Measurements from ENCODE around the gene RUFY3.

DNA sequence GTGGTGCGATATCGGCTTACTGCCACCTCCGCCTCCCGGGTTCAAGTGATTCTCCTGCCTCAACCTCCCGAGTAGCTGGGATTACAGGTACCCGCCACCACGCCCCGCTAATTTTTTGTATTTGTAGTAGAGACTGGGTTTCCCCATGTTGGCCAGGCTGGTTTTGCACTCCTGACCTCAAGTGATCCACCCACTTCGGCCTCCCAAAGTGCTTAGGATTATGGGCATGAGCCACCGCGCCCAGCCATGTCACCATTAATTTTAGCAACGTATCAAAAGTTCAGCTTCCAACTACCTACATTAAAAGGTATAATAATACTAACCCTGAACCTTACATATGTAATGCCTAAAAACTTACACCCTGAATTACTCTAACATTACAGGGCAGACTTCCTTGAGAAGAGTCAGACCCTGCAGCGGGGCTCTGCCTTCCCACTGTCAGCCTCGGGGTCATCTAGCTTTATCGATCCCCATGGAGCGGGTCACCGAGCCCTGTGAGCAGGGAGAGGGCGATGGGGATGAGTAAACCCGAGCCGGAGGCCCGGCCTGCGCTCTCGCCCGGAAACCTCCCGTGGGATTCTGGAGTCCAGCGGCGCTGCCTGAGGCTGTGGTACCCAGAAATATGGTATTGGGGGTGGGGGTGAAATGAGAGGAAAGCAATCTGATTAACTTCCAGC lies 774 bp upstream of the UTP3 start:
- PRO-cap, result no peak
- RAMPAGE, long total RNA, 4 experiments, result no peak in any of the 4 experiments

DNA sequence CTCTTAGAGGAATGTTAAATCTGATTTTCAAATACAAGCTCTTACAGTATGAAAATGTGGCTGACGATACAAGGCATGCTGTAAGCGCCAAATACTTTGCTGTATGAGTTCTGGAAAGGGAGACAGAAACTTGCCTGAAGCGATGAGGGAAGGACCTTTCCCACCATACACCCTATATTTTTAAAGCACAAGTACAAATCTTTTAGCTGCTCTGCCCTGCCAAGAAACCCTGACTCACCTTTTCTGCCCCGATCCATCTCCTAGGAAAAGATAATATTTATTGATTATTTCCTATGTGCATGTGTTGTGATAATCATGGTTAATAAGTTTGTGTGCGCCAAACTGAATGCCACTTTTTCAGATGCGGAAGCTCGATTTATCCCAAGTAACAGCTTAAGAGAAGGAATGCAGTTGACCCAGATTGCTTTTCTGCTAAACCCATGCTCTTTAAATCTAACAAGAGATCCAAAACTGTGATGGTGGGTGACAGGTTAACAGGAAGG lies 15.6 kb upstream of the RUFY3 start:
- PRO-cap, result no peak
- RAMPAGE, long total RNA, 4 experiments, result no peak in any of the 4 experiments

DNA sequence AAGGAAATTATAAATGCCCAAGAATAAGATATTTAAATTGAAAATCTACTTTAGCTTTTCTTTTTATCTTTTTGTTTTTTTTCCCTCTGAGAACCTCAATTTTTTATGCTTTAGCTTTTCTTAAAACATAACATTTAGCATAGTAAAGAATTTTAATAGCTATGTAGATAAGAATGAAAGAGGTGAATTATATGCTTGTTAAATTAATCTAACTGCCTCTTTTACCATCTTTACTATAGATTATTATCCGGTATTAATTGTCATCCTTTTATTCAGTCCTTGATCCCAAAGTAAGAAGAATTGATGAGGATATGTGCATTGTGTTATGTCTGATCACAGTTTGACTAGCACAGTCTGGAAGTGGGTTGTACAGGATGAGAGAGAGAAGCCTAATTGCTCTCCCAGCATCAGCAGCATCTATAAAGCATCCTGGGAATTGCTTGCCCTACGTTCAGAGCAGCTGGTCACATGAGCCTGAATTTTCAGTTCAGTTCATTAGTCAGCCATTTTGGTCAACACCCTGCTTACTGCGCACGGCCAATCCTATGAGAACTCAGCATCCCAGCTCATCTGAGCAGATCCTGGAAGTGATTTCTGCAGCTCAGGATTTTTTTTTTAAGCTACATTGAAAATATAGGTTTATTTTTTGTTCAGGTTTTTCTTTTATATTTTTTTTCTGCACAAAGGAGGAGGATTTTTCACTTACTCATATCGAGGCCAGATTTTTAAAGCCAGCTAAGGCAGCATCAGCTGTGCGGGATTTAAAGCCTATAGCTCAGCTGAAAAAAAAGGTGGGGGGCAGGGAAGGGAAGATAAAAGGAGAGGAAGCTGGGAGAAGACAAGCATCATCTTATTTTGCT lies at the start of gene RUFY3:
Gene RUFY3 (plus strand): TSS at position 490 of the 860 bp plus-strand sequence.
- PRO-cap, result no peak
- RAMPAGE, long total RNA, 4 experiments, result start-site peak on the plus strand in 1 of 4 experiments, centred at position 539 of the sequence, 21 reads per replicate

- PRO-cap, result no peak
- RAMPAGE, long total RNA, 4 experiments, result no peak in any of the 4 experiments
Measured at GRCh38 chr4:70728107-70728755, 6.5 kb downstream of the RUFY3 start.

GRCh38 chr4:70992743-70993170 lies 692 bp upstream of the DCK start:
- PRO-cap, result no peak
- RAMPAGE, long total RNA, 4 experiments, result no peak in any of the 4 experiments

- PRO-cap, result no peak
- RAMPAGE, long total RNA, 4 experiments, result no peak in any of the 4 experiments
Measured at GRCh38 chr4:71259784-71260426, 72.8 kb downstream of the SLC4A4 start.

- PRO-cap, result no peak
- RAMPAGE, long total RNA, 4 experiments, result no peak in any of the 4 experiments
Measured at GRCh38 chr4:72311906-72312547, 257.0 kb downstream of the ADAMTS3 start.

DNA sequence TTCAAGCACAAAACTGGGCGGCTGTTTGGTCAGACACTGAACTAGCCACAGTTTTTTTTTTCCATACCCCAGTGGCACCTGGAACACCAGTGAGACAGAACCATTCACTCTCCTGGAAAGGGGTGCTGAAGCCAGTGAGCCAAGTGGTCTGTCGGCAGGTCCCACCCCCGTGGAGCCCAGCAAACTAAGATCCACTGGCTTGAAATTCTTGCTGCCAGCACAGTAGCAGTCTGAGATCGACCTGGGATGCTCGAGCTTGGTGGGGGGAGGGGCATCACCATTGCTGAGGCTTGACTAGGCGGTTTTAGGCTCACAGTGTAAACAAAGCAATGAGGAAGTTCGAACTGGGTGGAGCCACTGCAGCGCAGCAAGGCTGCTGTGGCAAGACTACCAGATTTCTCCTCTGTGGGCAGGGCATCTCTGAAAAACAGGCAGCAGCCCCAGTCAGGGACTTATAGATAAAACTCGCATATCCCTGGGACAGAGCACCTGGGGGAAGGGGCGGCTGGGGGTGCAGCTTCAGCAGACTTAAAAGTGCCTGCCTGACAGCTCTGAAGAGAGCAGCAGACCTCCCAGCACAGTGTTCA lies 223.1 kb downstream of the COX18 start:
- PRO-cap, result no peak
- RAMPAGE, long total RNA, 4 experiments, result no peak in any of the 4 experiments

DNA sequence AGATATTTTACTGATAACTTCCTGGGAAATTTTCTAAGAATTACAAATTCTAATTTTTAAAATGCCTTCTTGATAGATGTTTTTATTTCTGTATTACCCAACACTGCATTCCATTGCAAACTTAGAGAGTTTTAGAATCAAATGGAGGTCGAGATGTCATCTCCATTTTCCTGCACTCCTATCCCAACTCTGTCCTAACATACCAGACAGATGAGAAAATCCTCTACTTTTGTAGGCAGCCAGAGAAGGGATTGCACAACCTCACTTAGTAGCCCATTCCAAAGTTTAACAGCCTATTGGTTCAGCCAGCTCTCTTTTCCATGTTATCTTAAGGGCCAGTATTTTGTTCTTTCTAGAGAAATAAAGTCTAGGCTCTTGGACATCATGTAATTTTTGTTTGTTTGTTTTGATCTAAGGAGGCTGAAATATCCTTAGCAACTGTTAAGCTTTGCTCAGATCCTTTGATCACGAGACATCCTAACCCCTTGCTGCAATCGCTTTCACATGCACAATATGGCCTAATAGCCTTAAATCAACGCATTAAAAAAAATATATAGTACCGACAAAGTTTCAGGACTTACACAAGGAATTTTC lies 173.0 kb downstream of the COX18 start:
- PRO-cap, result no peak
- RAMPAGE, long total RNA, 4 experiments, result no peak in any of the 4 experiments

GRCh38 chr4:72953533-72954070 lies 115.9 kb downstream of the COX18 start:
- PRO-cap, result no peak
- RAMPAGE, long total RNA, 4 experiments, result no peak in any of the 4 experiments

- PRO-cap, result no peak
- RAMPAGE, long total RNA, 4 experiments, result no peak in any of the 4 experiments
Measured at GRCh38 chr4:73229338-73230066, 29.1 kb downstream of the ANKRD17 start.

- PRO-cap, result no peak
- RAMPAGE, long total RNA, 4 experiments, result no peak in any of the 4 experiments
Measured at GRCh38 chr4:73249895-73250640, 8.5 kb downstream of the ANKRD17 start.

DNA sequence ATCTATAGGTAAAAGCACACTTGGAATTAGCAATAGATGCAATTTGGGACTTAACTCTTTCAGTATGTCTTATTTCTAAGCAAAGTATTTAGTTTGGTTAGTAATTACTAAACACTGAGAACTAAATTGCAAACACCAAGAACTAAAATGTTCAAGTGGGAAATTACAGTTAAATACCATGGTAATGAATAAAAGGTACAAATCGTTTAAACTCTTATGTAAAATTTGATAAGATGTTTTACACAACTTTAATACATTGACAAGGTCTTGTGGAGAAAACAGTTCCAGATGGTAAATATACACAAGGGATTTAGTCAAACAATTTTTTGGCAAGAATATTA lies 280 bp upstream of the ALB start:
- PRO-cap, result no peak
- RAMPAGE, long total RNA, 4 experiments, result no peak in any of the 4 experiments

GRCh38 chr4:73409099-73409516 lies 5.0 kb downstream of the ALB start:
- PRO-cap, result no peak
- RAMPAGE, long total RNA, 4 experiments, result no peak in any of the 4 experiments

DNA sequence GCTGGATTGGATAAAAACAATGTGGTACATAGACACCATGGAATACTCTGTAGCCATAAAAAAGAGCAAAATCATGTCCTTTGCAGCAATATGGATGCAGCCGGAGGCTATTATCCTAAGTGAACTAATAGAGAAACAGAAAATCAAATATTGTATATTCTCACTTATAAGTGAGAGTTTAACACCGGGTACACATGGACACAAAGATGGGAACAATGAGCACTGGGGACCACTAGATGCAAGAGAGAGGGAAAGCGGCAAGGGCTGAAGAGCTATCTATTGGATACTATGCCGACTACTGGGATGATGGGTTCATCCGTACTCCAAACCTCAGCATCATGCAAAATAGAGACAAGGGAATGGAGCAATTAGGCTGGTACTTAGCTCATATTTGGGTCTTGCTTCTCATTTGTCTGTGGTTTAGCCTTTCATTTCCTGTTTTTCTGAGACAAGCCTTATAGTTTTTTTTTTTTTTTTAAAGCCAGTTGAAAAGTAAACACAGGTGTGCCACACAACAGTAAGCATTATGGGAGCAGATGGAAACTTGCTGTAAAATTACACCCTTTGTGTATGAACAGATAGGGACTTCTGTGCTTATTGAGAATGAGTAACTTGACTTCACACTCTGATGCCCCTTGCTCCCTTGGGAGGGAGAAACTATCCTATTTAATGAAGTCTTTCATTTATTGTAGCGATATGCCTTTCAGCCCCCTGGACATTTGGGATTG lies 13.9 kb downstream of the RASSF6 start:
- PRO-cap, result no peak
- RAMPAGE, long total RNA, 4 experiments, result no peak in any of the 4 experiments

GRCh38 chr4:73859832-73860118 lies 6.7 kb downstream of the PF4V1 start:
- PRO-cap, result no peak
- RAMPAGE, long total RNA, 4 experiments, result no peak in any of the 4 experiments

- PRO-cap, result no peak
- RAMPAGE, long total RNA, 4 experiments, result no peak in any of the 4 experiments
Measured at GRCh38 chr4:74018716-74019197, 19.7 kb downstream of the CXCL3 start.

DNA sequence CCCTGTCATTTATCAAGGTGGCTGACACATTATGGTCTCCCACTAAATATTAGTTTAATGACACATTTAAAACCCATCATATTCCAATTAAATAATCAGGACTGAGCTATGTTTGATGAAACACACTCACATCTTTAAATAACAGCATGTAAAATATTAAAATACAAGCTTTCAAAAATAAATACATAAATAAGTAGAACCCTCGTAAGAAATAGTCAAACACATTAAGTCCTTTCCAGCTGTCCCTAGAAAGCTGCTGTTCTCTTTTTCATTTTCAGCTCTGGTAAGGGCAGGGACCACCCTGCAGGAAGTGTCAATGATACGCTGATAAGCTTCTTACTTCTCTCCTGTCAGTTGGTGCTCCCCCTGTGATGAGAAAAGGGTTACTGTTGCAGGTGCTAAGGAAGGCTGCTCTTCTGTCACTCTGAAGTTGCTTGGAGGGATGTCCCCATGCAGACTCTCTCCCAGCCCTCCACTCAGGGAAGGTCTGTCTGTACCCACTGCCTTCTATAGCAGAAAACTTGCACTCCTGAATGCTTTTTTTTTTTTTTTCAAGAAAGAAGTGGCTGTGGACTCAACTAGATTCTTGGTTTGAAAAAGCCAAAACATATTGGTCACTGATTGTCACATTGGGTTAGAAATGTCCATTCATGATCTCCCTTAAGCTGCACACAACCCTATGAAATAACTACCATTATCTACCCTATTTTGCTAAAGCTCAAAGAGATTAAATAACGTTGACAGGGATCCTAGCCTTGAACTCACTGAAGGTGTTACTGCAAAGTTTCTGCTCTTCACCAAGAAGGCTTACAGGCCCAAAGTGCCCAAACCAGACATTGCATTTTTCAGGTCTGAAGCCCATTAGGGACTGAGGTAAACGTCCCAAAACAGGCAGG lies 1.3 kb downstream of the CXCL3 start:
- PRO-cap, result no peak
- RAMPAGE, long total RNA, 4 experiments, result no peak in any of the 4 experiments

- PRO-cap, result no peak
- RAMPAGE, long total RNA, 4 experiments, result no peak in any of the 4 experiments
Measured at GRCh38 chr4:74097170-74098204, 1.5 kb downstream of the CXCL2 start.

DNA sequence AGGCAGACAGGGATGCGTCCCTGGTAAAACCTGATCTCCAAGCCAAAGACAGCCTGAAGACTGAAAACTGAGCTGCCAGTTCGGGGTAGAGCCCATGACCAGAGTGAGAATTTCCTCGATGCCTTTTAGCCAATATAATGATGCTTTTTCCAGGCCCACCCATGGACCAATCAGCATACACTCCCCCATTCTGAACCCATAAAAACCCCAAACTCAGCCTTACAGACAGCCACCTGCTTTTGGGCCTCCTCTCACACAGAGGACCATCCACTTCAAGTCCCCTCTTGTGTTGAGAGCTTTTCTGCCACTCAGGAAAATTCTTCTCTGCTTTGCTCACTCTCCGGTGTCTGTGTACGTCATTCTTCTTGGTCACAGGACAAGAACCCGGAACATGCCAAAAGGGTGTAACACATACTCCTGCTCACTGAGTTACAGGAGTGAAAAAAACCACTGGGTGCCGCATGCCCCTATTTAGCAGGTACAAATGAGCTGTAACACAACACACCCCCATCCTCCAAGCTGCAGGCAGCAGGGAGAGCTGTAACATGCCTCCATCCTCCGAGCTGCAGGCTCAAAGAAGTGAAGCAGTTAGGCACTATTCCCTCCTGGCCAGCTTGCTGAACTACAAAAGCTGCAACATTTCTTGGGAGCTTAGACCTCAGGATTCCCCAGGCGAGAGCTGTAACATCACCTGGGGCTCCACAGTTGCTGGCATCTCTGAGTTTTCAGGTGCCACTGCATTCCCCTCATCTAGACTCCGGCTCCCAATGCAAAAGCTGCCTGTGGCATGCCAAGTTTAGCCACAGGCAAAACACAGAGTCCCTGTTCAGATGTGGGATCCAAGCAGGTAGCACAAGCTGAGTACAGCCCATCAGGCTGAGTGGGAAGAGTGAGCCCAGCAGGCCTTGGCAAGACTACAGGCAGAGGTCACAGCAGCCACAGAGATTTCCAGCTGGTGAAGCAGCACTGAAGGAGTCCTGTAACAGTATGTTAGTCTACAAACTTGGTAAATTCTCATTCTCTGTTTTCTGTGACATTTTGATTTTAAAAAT lies 13.1 kb upstream of the CXCL2 start:
- PRO-cap, result no peak
- RAMPAGE, long total RNA, 4 experiments, result no peak in any of the 4 experiments